Bile duct (tissue), 1 donor: ENCODE measurements around a stretch of chr6.

GRCh38 chr6:17276755-17277228 is 4.4 kb upstream of the RBM24 start:
- PRO-cap, result no peak

GRCh38 chr6:17280107-17281197 is 709 bp upstream of the RBM24 start:
- PRO-cap, result bidirectional peak, plus-strand start at chr6:17281025, minus-strand start at chr6:17280847

GRCh38 chr6:17837304-17837635 is 130.5 kb upstream of the NUP153 start:
- PRO-cap, result no peak

GRCh38 chr6:17850497-17851146 is 136.8 kb downstream of the KIF13A start:
- PRO-cap, result no peak

DNA sequence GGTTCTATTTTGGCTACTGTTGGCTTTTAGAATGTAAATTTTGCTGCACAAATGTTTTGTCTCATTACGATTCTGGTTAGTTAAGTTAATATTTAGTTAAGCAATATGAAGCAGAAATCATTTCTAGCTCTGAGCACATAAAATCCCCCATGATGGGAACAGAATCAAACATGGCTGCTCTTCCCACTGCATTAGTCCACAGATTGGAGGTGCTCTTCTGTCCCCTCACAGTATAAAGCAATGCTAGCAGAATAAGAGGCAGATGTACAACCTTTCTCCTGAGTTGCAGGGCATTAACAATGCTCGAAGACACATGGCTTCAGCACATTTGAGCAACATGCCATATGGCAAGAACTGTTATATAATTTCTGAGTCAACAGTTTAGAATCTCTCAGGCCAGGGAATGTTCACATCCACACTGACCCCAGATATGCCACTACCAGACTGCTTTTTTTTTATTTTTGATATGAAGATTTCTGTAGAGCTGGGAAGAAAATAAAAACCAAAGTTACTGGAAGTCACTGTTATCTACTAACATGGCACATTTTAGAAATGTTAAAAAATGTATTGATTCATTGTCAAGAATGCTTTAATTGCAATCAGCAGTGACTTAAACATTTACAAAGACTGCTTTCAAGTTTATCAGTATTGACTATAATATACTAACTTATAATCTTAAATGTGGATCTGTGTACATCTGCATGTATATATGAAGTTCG is 119.5 kb downstream of the KIF13A start:
- PRO-cap, result no peak

DNA sequence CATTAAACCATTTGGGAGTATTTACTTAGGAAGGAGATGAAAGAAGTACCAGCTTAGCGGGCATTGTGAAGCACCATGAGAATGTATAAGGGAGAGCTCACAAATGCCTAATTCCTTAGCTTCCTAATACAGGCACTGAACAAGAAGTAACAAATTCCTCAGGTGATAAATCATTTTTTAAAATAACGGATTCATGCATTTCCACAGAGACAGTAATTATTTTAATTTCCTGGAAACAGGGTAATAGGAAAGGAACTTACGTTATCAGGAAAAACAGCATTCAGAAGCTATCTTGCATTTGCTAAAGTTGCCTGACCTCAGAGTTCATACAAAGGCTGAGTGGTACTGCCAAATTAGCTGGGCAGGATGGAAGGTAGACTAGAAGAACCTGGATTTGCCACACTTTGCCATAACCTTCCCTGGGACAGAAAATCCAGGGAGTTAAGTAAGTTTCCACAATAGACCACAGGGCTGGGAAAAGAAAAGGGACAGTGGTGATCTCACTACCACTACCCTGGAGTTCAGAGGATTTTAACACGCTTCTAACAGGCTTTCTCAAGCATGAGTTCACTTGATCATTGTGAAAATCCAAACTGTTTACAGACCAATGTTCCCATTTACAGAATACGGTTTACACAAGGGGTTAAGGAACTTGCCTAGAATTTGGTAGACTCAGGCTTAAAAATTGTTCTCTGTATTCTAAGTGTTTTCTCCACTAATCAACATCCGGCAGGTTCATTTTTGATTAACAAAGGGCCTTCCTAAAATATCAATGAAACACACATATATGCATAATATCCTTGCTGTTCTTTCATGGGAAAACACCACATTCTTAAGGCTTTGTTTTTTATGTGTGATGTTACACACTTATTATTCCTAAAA is 57.0 kb downstream of the KIF13A start:
- PRO-cap, result no peak

DNA sequence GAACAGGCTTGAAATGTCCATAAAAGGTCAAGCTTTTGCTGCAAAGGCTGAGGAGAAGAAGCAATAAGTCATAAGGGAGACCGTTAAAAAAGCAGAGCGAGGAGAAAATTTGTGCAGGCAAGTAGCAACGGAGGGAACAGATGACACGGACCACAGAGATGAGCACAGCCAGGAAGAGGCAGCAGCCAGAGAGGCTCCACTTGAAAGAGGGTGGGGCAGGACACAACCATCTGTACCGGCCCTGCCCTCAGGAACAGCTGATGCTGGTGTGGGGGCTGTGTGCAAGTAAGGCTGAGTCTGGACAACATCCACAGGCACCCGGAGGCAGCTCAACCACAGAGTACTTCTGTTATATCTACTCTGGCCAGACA is 25.1 kb downstream of the KIF13A start:
- PRO-cap, result no peak

- PRO-cap, result no peak
These were observed 35.6 kb upstream of the KIF13A start for GRCh38 chr6:18022893-18023480.

GRCh38 chr6:18161068-18161640 is 5.9 kb downstream of the KDM1B start:
- PRO-cap, result no peak

GRCh38 chr6:18330386-18331243 is 56.5 kb upstream of the RNF144B start:
- PRO-cap, result bidirectional peak, plus-strand start at chr6:18331015, minus-strand start at chr6:18330909

- PRO-cap, result bidirectional peak, plus-strand start at chr6:18391267, minus-strand start at chr6:18391160
These were observed 3.9 kb downstream of the RNF144B start for GRCh38 chr6:18390974-18391464.

DNA sequence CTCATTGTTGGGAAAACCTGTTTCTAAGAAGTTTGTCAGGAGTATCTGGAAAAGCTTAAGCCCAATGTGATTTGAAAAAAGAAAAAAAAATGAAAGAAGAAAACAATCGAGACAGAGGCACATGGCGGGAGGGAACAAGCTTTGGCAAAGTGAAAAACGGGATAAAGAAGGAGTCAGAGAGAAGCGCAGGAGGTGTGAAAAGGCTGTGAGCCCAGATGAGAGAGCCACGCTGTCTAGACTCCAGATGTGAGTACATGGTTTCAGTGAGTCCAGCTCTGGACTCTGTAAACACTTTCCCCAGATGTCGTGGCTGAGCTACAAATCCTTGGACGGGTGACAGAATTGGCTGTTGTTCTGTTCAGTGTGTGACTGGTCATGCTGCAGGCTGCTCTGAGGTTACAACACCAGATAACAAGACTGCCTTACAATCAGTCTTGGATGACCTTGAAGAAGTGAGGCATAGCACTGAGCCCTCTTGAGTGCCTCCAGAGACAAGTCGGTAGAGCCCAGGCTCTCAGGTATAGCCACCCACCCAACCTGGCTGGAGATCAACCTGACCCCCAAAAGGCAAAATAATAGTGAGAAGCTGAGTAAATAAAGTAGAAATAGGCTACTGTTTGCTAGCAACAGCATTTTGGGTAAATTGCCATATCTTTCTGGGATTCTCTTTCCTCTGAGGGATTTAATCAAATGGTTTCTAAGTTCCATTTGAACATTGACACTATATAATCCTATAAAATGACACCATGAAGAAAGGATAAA is 656.4 kb upstream of the ID4 start:
- PRO-cap, result no peak

DNA sequence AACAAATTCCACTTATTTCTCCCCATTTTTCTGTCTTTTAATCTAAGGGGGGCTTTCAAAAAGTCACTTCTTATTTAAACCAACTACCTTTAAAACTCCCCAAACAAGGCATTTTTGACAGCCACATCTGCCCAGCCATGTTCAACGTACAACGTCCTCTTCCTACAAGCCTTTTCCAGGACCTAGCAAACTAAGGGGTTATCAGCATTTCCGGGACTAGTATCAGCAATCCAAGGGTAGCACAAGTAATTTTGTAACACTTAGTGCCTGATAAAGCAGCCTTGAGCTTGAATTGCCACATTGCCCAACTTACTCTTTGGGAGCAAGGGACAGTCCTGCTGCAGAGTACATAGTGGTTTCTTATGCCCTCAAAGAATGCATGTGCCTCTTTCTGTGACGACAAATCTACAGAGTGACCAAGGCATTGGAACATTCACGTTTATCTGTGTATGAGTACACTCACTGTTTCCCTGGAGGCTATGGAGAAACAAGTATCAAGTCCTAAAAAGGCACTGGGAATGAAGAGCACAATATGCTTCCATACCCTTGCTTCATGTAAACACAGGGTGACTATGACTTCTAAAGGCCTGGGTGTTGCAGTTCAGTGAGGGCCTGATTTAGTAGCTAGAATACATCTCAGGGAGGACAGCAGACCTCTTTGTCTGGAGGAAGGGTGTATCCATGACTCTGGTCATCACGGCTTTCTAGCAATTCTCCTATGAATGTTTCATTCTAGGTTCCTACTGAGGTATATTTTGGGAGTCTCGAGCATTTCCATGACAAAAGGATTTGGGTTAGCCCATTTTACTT is 3.2 kb upstream of the ID4 start:
- PRO-cap, result no peak

- PRO-cap, result no peak
These were observed 11.4 kb downstream of the MBOAT1 start for GRCh38 chr6:20200761-20201413.

DNA sequence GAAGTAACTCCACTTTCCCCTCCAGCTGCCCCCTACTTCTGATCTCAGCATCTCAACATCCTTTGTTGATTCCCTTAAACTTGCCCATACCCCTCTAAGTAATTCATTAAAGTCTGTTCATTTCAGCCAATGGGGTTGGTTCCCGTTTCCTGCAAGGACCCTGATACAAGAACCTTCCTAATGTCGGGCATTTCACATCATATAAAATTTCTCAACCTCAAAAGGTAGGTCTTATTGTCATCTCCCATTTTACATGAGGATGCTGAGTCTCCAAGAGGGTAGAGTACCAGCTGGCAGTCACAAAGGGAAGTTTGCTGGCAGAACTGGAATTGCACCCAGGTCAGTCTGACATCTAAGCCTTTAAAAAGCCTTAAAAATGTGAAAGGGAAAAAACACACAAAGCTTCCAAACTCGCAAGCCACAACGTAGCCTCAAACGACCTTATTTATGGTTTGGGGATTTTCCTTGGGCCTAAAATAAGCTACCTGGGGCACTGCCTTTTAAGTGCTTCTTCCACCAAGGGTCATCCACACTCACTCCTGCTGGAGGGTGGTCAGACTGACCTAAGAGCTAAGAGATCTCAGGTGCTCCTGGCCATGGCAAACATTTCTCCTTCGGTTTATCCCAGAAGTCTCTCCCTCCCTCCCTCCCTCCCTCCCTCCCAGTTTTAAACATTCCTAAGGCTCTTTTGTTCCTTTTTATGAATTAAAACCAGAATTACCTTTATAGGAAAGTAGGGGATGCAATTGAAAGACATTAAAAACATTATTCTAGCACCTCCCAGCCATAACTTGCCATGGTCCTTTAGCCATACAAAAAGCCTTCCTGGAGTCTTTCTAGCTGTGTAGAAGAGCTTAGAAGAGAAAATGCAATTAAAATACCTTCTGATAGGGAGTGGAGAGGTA is 2.1 kb downstream of the MBOAT1 start:
- PRO-cap, result no peak

- PRO-cap, result no peak
These were observed 2.4 kb downstream of the E2F3 start for GRCh38 chr6:20404218-20404437.

DNA sequence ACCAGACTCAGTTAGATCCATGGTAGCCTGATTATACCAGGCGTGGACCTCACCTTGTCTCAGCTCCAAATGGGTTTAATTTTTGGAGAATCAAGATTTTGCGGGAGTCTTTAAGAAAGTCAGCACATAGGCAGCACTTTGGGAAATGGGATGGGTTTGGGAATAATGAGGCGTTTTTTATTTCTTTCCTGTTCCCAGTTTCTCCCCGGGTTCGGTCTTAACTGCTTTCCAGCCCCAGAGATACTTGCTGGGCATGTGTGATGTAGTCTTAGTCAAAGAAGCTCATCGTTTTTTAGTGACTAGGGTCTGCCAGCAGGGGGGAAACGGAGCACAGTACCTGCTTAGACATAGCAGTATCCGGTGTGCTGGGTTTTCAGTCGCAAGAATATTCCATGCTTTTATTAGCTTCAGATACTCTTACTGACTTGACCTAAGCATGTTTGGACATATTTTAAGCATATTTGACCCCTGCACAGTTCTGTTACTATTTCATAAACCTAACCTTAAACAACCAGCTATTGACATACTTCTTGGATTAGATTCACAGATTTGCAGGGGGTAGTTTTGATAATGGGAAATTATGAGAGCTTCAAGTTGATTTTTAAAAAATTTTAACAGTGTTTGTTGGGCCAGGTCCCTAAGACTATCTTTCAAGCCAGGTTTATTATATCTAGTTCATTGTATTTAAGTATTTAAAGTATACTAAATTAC is 2.9 kb downstream of the E2F3 start:
- PRO-cap, result no peak

DNA sequence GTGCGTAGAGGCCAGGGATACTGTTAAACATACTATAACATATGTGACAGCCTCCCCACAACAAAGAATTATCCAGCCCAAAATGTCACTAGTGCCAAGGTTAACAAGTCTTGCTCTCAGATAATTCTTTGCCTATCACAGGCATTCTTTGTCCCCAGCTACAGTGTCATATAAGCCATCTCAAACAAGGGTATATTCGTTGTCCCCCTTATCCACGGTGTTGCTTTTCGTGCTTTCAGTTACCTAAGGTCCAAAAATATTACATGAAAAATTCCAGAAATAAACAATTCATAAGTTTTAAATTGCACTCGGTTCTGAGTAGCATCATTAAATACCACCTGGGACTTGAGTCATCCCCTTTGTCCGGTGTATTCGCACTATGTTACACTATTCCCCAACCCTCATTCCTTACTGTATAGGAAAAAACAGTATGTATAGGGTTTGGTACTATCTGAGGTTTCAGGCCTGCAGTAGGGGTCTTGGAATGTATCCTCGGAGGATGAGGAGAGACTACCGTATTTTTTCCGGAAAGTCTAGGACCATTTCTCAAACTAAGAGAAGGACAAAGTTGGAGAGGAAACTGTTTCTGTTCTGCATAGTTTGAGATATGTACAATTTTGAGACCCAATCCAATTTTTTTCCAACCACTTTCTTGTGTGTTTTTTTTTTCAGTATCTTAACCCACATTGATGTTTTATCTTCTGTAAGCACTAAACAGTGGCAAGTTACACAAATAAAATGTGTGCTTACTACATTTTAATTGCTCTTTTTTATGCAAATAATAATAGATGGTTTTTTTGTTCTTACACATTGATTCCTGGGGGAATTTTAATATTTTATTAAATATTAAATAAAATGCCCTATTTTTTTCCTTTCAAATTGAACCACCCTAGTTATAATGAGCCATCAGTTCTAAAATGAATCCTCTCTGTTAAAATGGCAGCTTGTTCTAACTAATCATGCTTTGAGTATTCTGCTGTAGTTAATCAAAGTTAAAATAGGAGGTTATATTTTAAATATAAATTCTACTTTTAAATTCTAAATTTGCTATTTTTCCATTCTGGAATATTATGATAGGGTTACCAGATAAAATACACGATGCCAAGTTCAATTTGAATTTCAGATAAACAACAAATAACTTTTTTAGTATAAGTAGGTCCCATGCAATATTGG is 27.8 kb downstream of the E2F3 start:
- PRO-cap, result no peak

- PRO-cap, result no peak
These were observed 30.6 kb downstream of the CDKAL1 start for GRCh38 chr6:20564737-20565283.

DNA sequence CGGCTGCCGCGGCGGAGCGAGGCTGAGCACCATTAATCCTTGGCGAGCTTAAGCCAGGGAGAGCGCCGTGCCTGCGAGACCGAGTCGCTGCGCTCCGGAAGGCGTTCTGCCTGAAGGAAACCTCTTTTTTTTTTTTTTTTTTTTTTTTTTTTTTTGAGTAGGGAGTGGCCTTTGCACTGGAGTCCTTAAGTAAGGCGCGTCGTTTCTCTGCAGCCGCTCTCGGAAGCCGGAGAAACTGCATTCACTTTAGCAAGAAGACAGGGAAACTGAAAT is 4.8 kb upstream of the SOX4 start:
- PRO-cap, result bidirectional peak, plus-strand start at position 216 of the sequence, minus-strand start at position 108 of the sequence